ENCODE results near the genes MAGI2 and SEMA3C.

DNA sequence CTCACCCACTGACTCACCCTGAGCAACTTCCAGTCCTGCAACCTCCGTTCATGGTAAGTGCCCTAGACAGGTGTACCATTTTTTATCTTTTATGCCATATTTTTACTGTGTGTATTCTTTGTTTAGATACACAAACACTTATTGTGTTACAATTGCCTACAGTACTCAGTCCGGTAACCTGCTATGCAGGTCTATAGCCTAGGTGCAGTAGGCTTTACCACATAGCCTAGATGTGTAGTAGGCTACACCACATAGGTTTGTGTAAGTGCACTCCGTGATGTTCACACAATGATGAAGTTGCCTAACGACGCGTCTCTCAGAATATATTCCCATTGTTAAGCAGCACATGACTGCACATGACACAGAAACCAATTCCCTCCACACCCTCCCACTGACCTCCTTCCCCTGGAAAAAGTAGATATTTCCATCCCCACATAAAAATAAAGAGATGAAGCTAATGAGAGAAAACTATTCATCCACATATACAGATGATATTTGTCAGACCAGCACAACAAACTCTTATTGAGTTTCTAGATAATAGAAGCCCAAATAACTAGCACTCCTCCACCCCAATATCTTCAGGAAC, 44.9 kb upstream of the FGL2 start:
- RRBS = no CpG with 5 or more reads among the region's 6 CpGs

DNA sequence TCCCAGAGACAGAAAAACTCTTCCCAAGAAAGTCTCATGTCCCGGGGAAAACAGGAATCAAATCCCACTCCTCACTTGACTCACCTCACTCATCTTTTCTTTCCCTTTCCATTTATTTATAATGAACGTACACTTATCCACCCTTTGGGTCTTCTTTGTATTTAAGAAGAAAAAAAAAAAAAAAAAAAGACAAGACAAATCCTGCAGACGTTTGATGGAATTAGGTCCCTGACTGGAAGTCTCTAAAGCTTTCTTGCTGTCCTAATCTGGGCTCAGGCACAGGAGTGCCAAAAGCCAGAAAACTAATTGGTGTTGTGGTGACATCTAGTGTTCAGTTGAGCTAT, 84.5 kb downstream of the GSAP start:
- RRBS = no CpG with 5 or more reads among the region's 3 CpGs

DNA sequence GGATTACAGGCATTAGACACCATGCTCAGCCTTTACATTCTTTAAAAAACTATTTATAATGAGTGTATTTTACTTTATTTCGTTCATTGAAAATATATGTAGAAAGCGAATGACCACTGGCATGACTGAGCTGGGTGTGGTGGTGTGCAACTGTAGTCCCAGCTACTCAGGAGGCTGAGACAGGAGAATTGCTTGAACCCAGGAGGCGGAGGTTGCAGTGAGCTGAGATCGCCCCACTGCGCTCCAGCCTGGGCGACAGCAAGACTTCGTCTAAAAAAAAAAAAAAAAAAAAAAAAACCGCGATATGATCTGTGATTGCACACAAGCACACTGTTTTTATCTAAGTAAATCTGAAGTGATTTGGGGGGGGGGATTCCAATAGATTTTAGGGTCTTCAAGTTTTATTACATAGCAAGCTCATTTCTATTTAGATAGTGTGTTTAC, 34.8 kb upstream of the PTPN12 start:
- RRBS = no CpG with 5 or more reads among the region's 9 CpGs

DNA sequence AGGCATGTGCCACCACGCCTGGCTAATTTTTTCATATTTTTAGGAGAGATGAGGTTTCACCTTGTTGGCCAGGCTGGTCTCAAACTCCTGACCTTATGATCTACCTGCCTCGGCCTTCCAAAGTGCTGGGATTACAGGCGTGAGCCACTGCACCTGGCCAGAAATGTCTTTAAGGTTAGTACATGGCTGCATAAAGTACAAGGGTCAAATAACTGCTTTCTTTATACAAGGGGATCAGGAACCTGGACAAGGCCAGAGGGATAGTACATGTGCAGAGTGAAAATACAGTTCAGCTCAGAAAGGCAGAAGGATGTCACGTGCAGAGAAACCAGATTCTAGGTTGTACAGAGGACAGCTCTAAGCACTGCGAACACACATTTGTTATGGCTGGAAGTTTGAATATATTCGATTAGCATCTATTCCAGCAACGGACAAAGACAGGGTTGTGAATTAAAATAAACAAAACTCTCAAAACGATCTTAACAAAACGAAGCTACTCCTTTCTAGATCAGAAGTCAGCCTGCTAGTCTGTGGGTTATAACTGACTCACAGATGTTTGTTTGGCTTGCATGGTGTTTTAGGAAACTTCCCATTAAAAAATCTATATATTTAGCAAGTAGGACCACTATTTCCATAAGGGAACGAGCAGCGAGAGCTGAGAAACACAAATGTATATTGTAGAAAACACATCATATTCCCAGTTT, 5.9 kb upstream of the RSBN1L start:
- RRBS = no CpG with 5 or more reads among the region's 11 CpGs

DNA sequence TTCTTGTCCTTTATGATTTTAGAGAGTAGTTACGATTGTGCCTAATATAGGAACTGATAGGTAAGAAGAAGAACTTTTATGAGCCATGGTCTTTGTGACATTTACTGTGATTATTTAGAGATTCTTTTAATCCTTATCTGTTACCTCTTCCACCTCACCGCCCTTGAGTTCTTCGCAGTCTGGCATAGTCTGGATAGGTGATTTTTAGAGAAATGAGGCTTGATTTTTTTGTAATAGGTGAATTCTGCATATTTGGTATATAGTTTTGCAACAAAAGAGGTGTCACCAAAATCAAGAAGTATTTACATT, 37.0 kb downstream of the TMEM60 start:
- RRBS = no CpG with 5 or more reads among the region's 3 CpGs

DNA sequence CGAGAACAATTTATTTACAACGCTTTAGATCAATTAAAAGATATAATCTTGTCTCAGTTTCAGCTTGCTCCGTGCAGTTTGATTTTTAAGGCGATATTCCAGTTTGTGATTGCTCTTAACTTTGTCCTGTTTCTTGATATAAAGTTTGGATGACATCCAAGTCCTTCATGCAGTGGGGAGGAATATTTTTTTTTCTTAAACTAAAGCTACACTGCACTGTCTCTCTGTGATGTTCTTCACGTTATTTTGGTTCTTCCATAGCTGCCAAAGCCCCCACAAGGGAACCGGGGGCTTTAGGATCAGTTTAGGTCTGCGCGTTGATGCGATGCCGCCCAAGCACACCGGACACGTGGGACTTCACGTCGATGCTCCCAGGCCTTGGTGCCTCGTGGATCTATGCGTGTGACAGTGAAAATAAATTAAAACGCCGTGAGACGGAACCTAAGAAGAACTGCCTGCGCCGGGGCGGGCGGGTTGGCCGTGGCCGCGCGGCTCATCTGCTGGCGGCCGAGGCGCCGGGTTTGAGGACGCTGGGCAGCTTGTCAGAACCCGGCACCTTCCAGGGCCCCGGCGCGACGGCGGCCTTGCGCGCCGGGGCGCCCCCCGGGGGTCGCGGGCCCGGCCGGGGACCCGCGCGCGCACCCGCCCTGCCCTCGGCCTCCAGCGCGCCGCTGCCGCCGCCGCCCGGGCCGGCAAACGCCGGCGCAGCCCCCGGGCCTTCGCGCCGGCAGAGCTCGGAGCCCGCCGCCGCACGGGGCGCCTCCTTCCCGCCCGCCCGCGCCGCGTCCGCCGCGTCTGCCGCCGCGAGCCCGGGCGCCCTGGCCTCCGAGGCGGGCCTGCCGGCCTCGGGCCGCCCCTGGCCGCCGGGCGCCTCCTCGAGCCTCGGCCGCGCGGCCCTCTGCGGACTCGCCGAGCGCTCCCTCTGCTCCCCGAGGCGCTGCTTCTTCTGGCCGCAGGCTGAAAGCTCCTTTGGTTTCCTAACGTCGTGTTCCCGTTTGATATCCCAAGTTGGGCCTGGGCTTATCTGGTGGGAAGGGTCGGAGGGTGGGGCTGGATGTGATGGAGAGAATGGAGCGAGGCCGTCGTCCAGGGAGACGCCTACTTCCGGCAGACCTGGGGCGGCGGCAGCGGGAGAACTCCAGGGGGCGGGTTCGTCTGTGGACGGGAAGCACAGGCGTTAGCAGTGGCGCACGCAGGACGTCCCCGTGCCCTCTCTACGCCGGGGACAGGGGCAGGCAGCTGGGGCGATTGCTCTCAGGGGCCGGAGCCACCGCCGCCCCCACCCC, 221.0 kb upstream of the TMEM60 start:
- RRBS = 5% methylated on average over 54 of the region's 134 CpGs

- RRBS = no CpG with 5 or more reads among the region's 1 CpG
Measured at GRCh38 chr7:78944204-78944684, 509.2 kb downstream of the MAGI2 start.

DNA sequence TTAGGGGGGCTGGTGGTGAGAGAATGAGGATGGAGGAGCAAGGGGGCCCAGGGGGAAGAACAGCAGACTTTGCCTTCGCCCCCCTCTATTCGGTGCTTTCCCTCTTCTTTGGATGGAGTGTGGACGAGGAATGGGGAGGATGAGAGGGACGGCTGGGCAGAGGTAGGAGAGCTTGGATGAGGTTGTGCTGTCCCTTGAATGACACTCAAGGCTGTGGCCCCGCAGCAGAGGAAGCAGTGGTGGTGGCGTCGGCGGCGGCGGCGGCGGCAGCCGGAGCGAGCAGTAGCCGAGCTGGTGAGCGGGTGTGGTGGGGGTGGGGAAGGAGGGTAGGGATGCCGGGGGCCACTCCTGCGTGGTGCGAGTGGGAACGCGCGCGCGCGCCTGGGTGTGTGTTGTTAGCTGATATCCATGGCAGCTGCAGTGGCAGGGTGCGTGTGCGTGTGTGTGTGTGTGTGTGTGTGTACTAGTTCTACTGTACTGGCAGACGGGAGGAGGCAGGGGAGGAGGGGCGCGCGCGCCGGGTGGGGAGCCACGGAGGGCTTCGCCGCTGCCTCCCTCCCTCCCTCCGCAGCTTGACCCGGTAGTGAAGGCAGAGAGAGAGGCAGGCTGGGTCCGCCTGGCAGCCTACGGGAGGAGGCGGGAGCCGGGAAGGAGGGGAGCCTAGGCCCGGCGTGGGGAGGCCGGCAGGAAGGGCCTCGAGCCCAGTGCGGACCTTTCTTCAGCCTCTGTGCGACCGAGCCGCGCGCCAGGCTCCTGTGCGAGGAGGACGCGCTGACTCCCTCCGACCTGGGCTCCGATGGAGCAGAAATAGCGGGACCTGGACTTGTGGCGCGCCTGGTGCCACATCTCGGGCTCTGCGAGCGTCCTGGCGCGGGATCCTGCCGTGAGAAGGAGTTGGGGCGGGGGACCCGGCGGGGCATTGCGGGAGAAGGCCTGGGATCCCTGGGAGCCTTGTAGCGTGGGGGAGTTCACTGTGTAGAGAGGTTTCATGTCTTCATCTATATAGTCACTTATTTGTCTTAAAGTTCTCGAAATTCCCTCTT, at the start of gene MAGI2:
TSS of gene MAGI2 (minus strand) at position 306 of the 1,043 bp plus-strand sequence.
- RRBS = 9% methylated on average over 20 of the region's 72 CpGs

DNA sequence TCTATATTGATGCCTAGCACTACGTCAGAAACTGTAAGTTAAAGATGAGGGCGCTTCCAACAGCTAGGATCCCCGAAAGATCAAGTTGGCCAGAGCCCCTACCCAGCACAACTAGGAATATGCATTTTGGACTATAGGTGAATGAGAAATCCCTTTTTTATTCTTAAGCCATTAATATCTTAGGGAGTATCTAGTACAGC, 93.3 kb upstream of the GNAI1 start:
- RRBS = no CpG with 5 or more reads among the region's 3 CpGs

- RRBS = no CpG with 5 or more reads among the region's 1 CpG
Measured at GRCh38 chr7:80106484-80107011, 28.1 kb upstream of the GNAI1 start.

GRCh38 chr7:80174047-80174700, 39.5 kb downstream of the GNAI1 start:
- RRBS = no CpG with 5 or more reads among the region's 2 CpGs

GRCh38 chr7:80637437-80637781, 1.0 kb upstream of the CD36 start:
- RRBS = no CpG with 5 or more reads among the region's 2 CpGs

GRCh38 chr7:80744657-80745380, 106.4 kb downstream of the CD36 start:
- RRBS = no CpG with 5 or more reads among the region's 7 CpGs

- RRBS = no CpG with 5 or more reads among the region's 5 CpGs
Measured at GRCh38 chr7:80758330-80758569, 119.8 kb downstream of the CD36 start.

- RRBS = no CpG with 5 or more reads among the region's 4 CpGs
Measured at GRCh38 chr7:80893114-80893703, 25.6 kb downstream of the SEMA3C start.

DNA sequence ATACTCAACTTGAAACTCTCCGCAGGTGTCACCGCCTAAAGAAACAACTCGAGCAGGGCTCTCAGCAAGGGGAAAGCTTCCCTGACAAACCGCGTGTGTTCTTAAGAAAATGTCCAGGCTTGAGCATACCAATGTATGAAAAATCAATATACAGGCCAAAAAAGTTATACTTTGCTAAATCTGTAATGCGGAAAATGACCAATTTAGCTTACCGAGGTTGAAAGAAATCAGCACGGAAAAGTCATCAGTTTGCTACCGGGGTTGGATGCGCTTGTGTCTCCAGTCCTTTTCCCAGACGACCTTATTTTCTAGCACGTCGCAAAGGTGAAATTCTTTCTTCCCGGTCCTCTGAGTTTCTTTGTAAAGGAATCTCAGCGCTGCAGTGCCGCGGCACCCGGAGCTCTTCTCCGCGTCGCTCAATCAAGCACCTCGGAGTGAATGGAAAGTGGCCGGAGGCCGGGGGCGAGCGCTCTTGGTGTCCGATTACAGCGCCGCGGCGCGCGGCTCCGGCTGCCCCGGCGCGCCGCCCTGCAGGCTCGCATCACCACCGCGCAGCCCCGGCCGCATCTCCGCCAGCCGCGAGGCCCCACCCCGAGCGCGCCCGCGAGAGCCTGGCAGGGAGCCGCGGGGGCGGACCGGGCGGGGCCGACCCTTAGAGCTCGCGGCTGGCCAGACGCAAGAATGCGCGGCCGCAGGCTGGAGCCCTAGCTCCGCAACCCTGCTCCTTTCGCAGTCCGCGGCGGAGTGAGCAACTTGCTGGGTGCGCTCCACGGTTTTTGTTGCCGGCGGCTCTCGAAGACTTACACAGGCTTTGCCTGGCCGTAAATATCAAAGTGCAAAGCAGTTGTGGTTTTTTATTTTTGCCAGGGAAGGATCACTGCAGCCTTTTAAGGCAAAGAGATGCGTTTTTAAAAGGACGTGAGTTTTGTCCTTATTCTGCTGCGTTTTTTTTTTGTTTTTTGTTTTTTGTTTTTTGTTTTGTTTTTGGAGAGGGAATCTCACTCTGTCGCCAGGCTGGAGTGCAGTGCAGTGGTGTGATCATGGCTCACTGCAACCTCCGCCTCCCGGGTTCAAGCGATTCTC, at the start of gene SEMA3C:
TSS of gene SEMA3C (minus strand) at position 436 of the 1,083 bp plus-strand sequence.
- RRBS = 3% methylated on average over 44 of the region's 81 CpGs

- RRBS = no CpG with 5 or more reads among the region's 10 CpGs
Measured at GRCh38 chr7:83629363-83630084, 19.4 kb downstream of the SEMA3E start.

GRCh38 chr7:83987940-83988283, 206.7 kb downstream of the SEMA3A start:
- RRBS = no CpG with 5 or more reads among the region's 4 CpGs

GRCh38 chr7:84316677-84317104, 122.1 kb upstream of the SEMA3A start:
- RRBS = no CpG with 5 or more reads among the region's 7 CpGs

All from GM19240 (cell line).